Mesenchymal stem cell of adipose (primary cell): Measurements from ENCODE around the genes FKBP11, NCKAP5L, AQP5, RACGAP1, ASIC1 and SMARCD1.

GRCh38 chr12:48925291-48925880 is at the start of gene FKBP11:
Gene FKBP11 (minus strand): TSS chr12:48925492.
- CAGE, long polyA plus RNA, result no peak

DNA sequence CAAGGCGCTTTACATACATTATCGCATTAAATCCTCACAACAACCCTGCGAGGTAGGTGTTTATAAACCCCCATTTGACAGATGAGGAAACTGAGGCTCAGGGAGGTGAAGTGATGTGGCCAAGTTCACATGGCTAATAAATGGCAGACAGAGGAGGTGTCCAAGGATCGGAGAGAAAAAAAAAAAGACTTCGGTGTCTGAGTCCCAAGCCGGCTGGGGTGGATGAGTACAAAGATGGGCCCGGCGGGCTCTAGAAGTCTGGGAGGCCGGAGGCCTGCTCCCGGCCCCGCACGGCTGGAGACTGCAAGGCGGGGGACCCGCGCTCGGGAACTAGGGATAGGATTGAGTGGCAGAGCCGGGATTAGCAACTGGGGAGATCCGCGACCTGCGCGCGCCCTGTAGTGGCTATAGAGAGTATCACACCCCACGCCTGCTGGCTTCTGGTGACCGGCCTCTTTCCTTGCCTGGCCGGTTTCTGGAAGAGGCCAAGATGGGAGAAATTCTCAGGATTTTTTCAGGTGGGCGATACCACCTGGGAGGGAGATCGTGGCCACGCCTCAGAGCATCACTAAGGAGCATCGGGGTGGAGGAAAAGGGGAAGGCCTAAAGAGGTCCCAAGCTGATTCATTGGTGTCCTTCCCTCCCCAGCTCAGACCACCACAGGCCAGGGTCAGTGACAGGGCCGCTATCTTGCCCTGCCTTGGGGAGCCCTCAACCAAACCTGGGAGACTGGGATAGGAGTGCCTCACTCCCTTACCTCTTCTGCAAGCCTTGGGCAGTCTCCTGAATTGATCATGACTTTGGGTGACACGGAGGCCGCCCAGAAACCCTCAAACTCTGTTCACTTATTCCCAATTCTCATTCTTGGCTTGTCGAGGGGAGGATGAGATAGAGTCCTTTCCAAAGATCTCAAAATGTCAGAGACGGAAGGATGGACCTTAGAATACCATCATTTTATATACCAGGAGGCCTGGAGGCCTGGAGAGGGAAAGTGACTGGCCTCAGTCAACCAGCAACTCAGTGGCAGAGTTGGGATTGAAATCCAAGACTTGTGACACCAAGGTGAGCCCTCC is 3.6 kb downstream of the DDN start:
- CAGE, long polyA plus RNA, result no peak

DNA sequence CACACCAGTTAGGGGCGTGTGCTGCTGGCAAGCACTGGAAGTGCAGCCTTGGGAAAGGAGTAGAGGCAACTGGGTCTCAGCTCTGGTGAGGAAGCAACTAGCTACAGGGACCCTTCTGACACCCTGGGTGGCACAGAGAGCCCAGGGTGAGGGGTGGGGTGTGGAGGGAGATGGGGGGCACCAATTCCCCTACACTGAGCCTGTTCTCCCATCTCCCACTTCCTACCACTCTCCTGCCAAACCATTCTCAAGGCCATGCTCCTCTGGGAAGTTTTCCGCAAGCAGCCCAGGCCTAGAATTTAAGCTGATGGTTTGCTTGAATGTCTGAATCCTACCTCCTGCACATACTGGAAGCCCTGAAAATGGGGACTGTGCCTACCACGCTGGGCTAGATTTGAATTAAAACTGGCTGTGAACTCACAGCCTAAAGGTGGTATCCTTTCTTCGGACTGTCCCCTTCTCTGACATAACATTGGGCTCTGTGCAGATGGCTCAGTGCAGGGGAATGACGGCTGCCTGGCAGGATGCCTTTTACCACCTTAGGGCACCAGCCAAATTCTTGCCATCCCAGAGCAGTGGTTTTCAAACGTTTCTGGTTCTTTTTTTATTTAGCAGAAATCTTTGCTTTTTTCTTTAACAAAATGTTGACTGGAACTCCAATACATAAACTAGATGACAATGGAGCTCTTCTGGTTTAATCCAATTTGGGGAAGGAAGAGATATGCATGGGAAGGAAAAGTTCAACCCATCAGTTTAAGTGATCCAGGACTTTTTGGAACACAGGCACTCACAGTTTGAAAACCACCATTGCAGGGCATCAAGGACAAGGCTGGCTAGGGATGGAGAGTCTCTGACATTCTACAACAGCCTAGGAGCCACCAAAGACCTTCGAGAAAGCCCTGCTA is 4.6 kb upstream of the PRKAG1 start:
- CAGE, long polyA plus RNA, result no peak

- CAGE, long polyA plus RNA, result no peak
These were observed 10.6 kb downstream of the KMT2D start for GRCh38 chr12:49049831-49050654.

- CAGE, long polyA plus RNA, result no peak
These were observed 7.5 kb upstream of the TUBA1B start for GRCh38 chr12:49138546-49139146.

DNA sequence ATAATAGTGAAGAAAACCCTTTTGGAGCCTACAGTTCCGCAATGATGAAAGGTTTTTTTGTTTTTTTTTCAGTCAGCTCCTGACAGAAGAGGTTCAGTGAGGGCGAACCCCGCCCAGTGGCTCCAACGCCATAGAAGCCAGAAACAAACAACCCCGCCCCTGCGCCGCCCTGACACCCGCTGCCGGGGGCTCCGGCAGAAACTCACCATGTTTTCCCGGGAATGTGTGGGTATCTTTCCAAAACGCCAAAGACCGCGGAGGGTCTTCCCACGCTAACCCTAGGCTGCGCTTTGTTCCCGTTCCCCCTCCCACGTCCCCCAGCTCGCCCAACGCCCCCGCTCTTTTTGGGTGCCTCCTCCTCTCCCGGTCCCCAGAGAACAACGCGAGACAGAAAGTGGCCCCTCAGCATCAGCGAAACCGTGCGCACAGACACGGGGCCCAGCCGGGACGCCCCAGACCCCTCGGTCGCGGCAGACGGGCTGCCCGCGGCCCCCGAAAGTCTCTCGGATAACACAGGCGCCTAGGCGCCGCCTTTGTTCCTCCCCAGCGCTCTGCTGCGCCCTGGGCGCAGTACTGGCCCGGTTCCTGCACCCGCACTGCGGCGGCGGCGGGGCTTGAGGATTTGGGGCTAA is 553 bp downstream of the TUBA1A start:
- CAGE, long polyA plus RNA, result no peak

- CAGE, long polyA plus RNA, result no peak
These were observed 31.9 kb upstream of the TUBA1C start for GRCh38 chr12:49232701-49233641.

DNA sequence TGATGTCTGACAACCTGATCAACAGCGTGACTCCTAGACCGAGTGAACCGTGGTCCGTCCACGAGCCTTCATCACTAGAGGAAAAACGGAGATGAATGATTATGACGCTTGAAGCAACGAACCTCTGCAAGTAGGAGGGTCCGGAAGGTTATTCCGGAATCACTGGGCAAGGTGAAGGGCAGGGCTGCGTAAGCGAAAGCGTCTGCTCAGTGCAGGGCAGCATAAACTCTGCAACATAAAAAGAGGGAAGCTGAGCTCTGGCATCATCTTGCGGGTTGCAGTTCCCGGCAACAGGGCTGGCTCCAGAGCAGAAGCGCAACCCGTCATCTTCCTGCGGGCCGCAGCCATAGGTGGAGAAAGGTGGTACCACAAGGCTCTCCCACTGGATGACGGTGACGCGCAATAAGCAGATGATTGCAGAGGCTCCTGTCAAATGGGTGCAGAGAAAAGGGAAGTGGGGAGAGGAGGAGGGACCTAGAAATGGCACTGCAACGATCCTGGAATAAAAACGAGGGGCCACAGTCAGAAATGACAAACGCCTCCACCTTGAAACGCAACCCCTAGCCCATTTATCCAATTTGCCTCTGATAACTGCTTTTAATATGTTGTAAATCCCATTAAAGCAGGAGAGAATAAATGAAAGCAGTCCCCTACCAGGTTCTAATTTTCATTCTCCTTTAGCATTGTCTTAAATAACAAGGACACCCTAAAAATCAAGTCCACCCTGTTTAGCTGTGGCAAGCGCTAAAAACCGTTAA is 31.1 kb upstream of the TUBA1C start:
- CAGE, long polyA plus RNA, result no peak

- CAGE, long polyA plus RNA, result no peak
These were observed 815 bp downstream of the DNAJC22 start for GRCh38 chr12:49347277-49348129.

GRCh38 chr12:49389147-49389736 is 22.0 kb downstream of the SPATS2 start:
- CAGE, long polyA plus RNA, result no peak

GRCh38 chr12:49636846-49637955 is 13.8 kb downstream of the PRPF40B start:
- CAGE, long polyA plus RNA, result no peak

DNA sequence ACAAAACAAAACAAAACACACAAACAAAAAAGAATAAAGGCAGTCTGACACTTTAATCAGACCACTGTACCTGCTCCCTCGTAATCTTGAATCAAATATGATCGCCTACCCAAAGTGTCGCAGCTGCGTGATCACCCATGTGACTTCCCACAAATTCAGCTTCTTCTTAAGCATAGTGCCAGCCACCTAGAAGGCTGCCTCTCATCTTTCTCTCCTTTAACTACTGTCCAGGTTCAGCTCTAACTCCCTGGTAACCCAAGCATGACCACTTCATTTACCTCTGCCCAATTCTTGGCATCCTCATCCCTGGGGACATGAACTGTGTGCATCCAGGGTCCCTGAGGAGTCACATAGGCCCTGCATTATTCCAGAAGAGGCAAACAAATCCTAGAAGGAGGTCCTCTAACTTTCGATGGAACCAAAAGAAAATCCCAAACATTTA is 37.3 kb downstream of the FMNL3 start:
- CAGE, long polyA plus RNA, result no peak

GRCh38 chr12:49828319-49828895 is at the start of gene NCKAP5L:
Gene NCKAP5L (minus strand): TSS chr12:49828413.
- CAGE, long polyA plus RNA, result no peak

- CAGE, long polyA plus RNA, result no peak
These were observed 4.7 kb downstream of the AQP2 start for GRCh38 chr12:49955218-49955622.

DNA sequence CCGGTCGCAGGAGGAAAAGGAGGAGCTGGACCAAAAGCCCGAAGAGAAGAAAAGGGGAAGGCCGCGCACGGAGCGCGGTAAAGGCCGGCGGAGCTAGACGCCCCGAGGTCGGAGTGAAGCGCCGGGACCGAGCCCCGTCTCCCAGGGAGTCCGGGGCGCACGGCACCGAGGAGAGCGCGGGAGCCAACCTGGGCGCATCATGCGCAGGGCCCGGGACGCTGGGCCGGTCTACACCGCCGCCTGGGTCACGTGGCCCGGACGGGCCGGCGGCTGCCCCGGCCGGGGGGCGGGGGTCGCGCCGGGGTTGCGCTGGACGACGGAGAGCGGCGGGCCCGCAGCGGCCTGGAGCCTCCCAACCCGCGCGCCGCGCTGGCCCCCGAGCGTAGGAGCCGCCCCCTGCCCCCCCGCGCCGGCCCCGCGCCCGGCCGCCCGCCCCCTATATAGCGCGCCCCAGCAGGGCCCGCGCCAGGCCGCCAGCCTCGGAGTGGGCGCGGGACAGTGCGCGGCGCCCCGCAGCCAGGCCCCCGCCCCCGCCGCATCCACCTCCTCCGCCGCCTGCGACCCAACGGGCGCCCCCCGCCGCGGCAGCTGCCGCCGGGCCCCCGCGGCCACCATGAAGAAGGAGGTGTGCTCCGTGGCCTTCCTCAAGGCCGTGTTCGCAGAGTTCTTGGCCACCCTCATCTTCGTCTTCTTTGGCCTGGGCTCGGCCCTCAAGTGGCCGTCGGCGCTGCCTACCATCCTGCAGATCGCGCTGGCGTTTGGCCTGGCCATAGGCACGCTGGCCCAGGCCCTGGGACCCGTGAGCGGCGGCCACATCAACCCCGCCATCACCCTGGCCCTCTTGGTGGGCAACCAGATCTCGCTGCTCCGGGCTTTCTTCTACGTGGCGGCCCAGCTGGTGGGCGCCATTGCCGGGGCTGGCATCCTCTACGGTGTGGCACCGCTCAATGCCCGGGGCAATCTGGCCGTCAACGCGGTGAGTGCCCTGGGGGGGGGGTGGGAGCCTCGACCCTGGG is at the start of gene AQP5:
Gene AQP5 (plus strand): TSS at position 468 of the 1,016 bp plus-strand sequence.
- CAGE, long polyA plus RNA, result no peak

- CAGE, long polyA plus RNA, result no peak
These were observed at the start of gene RACGAP1 for GRCh38 chr12:50024702-50025573. Gene RACGAP1 (minus strand): TSS chr12:50025494.

- CAGE, long polyA plus RNA, result no peak
These were observed at the start of gene ASIC1 for GRCh38 chr12:50057040-50058281. Gene ASIC1 (plus strand): TSS chr12:50057596.

- CAGE, long polyA plus RNA, result no peak
These were observed 9.2 kb downstream of the ASIC1 start for GRCh38 chr12:50066641-50066980.

- CAGE, long polyA plus RNA, result no peak
These were observed 4.1 kb upstream of the SMARCD1 start for GRCh38 chr12:50080941-50081576.

- CAGE, long polyA plus RNA, result no peak
These were observed at the start of gene SMARCD1 for GRCh38 chr12:50084577-50085584. Gene SMARCD1 (plus strand): TSS chr12:50085342.